ENCODE measurements around the genes HSF2, TRDN and HDDC2.

DNA sequence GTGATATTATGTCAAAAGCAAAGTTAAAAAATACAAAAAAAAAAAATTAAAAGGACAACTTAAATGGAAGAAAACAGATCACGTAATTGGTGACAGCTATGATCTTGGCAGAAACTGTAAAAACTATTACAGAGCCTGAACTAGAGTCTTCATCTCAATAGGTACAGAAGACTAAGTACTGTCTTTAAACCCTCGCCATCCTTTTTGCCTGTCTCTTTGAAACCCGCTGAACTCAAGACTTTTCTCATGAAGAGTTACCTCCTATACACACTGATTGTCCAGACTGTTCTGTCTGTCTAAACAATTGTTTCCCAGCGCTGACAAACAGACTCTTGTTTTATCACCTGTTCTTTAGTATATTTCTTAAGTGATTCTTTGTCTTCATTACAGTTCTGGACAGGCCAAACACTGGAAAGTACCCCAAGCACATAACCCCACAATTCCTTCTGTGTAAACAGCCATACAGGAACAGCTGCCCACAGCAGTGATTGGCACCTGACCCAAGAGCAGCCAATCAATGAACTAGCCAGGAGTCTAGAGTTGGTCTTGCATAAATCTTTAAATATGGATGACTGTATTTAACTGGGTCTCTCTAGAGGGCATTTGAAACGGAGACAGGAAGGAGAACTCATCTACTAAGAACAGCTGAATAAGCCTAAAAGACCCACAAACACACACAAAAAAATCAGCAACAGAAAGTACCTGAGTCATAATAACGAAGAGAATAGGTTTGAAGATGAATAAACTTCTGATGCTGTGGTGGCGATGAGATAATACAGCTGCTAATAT, 49.2 kb upstream of the ASF1A start:
- PRO-cap, 2 experiments = no peak in any of the 2 experiments

GRCh38 chr6:118890851-118891956, 2.7 kb upstream of the ASF1A start:
- PRO-cap, 2 experiments = no peak in any of the 2 experiments

GRCh38 chr6:119040351-119041089, 37.9 kb downstream of the FAM184A start:
- PRO-cap, 2 experiments = no peak in any of the 2 experiments

GRCh38 chr6:119147446-119147906, 69.0 kb upstream of the FAM184A start:
- PRO-cap, 2 experiments = no peak in any of the 2 experiments

GRCh38 chr6:119188320-119188664, 109.8 kb upstream of the FAM184A start:
- PRO-cap, 2 experiments = no peak in any of the 2 experiments

- PRO-cap, 2 experiments = no peak in any of the 2 experiments
Observed at GRCh38 chr6:119454666-119455146, 105.1 kb upstream of the MAN1A1 start.

DNA sequence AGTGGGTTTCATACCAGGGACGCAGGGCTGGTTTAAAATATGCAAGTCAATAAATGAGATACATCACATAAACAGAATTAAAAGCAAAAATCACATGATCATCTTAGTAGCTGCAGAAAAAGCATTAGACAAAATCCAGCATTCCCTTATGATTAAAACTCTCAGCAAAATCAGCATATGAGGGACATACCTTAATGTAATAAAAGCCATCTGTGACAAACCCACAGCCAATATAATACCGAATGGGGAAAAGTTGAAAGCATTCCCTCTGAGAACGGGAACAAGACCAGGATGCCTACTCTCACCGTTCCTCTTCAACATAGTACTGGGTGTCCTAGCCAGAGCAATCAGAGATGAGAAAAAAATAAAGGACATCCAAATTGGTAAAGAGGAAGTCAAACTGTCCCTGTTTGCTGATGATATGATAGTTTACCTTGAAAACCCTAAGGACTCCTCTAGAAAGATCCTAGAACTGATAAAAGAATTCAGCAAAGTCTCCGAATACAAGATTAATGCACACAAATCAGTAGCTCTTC, 141.5 kb upstream of the MAN1A1 start:
- PRO-cap, 2 experiments = no peak in any of the 2 experiments

DNA sequence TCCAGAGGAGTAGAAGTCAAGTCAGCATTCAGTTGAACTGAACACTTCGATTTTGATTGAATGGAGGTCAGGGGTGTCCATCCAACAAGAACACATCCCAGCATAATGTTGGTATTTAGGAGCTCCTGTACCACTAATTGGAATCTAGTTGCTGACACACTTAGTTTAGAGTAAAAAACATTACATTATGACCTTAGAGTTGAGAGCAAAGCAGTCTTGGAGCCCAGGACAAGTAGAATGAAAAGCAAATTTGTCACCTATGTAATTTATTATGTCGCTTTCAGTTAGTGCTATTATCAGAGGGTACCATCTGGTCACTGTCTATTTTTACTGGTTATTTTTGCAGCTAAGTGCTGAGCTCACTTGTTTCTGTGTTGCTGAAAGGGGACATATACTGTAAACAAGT, 148.4 kb upstream of the MAN1A1 start:
- PRO-cap, 2 experiments = no peak in any of the 2 experiments

GRCh38 chr6:119985063-119985282, 635.4 kb upstream of the MAN1A1 start:
- PRO-cap, 2 experiments = no peak in any of the 2 experiments

GRCh38 chr6:121436926-121437308, 1.5 kb downstream of the GJA1 start:
- PRO-cap, 2 experiments = peak in 1 of 2 experiments; most common minus-strand start chr6:121437203 (in 1)

DNA sequence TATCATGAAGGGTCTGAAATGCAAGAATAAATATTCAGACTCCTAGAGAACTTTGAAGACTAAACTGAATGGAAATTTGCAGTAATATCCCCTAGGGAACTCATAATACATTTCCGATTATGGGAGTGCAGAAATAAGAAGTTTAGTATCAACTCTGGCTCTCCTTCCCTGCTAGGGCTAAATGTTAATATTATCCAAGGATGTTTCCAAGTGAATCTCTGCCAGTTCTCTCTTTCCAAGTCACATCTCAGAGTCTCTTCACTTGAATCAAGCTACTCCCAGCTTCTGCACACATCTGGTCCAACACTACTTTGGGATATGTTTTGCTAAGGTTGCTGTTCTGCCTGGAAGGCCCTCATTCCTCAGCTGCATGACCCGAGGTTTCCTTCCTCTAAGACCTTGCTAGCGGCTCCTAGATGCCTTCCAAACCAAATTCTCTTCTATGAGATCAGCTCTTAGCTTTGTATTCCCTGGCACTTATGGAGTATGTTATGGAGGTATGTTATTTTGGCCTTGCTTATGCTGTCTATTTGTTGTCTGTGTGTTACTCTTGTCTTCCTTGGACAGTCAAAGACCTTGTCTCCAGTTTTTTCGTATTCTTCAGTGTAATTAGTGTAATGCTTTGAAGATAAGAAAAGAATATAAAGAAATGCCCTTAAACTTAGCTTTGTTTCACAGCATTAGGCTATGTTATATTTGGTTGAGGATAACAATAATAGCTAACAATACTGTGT, 331.8 kb downstream of the GJA1 start:
- PRO-cap, 2 experiments = no peak in any of the 2 experiments

DNA sequence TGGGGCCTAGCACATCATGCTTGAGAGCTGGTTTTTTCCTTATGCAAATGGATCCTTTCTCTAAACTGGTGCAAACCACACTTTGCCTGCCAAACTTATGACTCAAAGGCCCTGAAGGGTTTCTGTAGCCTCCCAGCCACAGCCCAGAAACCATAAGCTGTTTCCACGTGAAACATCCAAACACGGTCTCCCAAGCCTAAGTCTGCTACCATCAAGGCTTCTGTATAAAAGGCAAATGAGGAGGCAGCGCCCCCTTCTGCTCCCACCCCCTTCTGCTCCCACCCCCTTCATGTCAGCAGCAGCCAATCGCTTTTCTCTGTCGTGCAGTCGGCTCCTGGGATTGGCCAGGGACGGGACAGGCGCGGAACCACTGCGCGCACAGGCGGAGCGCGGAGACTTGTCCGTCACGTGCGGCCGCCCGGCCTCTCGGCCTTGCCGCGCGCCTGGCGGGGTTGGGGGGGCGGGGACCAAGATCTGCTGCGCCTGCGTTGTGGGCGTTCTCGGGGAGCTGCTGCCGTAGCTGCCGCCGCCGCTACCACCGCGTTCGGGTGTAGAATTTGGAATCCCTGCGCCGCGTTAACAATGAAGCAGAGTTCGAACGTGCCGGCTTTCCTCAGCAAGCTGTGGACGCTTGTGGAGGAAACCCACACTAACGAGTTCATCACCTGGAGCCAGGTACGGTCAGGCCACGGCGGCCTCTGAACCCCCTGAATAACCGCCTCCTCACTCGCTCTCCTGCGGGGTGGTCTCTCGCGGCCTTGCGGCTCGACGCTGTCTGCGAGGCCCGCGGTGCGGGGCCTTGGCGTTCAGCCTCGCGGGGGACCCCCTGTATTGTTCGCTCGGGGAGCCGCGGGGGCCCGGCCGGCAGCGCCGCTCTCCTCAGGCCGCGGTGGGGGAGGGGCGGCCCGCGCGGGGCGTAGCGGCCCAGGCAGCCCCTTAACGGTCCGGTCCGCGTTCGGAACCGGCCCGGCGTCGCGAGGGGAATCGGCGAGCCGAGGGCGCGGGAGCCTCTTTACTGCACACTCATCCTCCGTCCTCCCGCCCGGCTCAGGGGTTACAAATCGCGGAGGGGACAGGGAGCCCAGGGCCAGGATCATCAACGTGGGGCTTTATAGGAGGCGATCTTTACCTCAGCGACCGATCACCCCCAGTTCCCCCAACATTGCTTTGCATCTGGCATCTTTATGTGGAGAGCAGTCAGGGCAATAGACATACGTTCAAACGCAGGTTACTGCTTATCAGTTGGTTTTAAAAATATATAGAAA, at the start of gene HSF2:
TSS of gene HSF2 (plus strand) at position 497 of the 1,265 bp plus-strand sequence.
- PRO-cap, 2 experiments = peak in 2 of 2 experiments; most common plus-strand start position 507 of the sequence (in 2); most common minus-strand start position 236 of the sequence (in 1)

- PRO-cap, 2 experiments = no peak in any of the 2 experiments
Observed at GRCh38 chr6:122568845-122569208, 41.4 kb upstream of the PKIB start.

GRCh38 chr6:123570732-123571231, 66.0 kb downstream of the TRDN start:
- PRO-cap, 2 experiments = no peak in any of the 2 experiments

- PRO-cap, 2 experiments = peak in 2 of 2 experiments; most common plus-strand start chr6:123637085 (in 2); most common minus-strand start chr6:123636950 (in 2)
Observed at GRCh38 chr6:123636739-123637327, at the start of gene TRDN. TRDN (minus strand) TSS chr6:123636950.

GRCh38 chr6:123684931-123685514, 48.3 kb upstream of the TRDN start:
- PRO-cap, 2 experiments = no peak in any of the 2 experiments

DNA sequence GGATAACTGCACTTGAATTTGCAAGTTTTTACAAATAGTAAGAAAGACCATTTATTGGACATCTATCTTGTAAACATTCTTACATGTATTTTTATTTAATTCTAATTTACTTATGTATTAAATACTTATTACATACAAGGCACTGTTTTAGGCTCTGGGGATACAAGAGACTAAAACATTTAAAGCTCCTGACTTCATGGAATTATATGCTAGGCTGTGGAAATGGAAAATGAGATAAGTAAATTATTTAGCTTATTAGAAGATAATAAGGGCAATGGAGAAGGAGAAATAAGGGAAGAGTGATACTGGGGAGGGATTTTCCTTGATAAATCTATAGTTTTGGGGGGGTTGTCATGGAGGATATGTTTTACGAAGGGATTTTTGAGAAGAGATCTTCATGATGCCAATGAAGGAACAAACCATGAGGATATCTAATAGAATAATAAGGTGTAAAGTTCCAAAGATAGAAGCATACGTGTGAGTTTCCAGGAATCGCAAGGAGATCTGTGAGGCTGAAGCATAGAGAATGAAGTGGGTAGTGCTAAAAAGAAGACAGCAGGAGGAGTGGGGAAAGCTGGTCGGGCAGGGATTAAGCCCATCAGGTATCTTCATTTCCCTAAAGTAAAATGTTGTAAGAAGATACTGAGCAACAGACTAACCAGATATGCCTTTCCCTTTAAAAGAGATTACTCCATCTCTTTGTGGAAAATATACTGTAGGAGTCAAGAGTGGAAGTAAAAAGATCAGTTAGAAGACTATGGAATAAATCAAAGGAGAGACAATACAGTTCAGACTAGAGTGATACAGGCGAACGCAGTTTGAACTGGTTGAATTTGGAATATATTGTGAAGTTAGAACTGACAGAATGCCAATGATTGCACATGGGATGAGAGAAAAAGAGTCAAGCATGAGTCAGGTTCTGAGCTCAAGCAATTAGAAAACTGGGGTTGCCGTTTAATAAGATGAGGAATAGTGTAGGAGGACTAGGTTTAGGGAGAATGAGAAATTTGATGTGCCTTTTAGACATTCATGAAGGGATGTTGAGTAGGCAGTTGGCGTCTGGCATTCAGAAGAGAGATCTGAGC, 7.6 kb downstream of the RNF217 start:
- PRO-cap, 2 experiments = no peak in any of the 2 experiments

DNA sequence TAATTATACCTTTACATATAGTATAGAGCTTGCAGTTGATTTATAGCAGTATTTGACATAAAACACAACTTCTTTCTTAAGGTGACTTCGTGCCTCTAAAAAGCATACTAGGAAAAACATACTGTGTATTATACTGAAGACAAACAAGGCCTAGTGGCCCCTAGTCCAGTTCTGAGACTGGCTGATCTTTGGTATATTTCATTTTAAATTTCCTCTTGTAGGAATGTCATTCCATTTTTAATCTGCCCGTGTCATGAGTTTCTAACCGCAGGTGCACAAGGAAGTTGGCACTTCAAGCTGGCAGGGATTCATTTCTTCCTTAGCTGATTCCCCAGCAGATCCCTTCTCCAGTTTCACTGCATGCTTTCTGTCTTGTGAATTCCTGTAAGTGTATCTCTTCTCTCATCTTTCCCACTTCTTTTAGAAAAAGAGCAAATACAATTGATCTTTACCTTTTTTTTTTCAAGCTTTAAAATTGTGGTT, 36.8 kb downstream of the RNF217 start:
- PRO-cap, 2 experiments = no peak in any of the 2 experiments

DNA sequence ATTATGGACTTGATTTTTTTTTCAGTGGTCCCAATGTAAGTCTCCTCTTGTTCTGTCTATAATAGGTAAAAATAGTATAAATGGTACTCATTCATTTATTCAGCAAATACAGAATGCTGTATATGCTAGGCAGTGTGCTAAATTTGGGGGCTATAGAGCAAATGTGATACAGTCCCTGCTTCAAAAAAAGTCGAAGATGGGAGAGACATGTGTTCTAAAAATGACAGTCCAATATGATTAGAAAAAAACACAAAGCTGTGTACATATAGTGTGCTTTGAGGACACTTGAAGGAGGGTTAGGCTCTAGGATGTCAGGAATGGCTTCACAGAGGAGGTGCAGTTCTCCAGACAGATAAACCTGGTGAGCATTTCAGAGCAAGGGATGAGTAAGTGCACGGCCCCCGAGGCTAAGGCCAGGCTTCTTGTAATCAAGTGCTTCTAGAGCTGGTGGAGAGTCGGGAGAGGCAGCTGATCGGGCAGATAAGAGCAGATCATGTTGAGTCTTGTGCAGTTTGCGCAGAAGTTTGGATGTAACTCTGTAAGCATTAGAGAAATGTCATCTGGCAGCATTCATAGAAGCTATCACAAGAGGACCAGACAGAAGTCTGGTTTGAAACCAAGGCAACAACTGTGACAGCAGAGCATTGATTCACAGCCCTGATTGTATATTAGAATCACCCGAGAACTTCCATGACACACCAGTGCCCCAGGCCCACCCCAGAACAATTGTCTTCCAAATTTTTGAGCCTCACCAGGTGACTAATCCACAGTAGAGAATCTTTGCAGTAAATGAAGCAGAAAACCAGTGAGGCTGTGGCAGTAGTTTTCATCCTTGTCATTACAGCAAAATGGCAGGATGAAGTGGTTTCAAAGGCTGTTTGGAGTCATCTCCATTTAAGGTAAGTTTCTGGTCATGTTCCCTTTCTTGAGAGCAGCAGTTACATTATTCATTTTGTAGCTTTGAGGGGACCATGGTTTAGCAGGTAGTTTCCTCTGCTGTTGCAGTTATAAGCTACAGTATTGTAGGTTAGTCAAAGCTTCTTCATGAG, 83.8 kb downstream of the RNF217 start:
- PRO-cap, 2 experiments = no peak in any of the 2 experiments

DNA sequence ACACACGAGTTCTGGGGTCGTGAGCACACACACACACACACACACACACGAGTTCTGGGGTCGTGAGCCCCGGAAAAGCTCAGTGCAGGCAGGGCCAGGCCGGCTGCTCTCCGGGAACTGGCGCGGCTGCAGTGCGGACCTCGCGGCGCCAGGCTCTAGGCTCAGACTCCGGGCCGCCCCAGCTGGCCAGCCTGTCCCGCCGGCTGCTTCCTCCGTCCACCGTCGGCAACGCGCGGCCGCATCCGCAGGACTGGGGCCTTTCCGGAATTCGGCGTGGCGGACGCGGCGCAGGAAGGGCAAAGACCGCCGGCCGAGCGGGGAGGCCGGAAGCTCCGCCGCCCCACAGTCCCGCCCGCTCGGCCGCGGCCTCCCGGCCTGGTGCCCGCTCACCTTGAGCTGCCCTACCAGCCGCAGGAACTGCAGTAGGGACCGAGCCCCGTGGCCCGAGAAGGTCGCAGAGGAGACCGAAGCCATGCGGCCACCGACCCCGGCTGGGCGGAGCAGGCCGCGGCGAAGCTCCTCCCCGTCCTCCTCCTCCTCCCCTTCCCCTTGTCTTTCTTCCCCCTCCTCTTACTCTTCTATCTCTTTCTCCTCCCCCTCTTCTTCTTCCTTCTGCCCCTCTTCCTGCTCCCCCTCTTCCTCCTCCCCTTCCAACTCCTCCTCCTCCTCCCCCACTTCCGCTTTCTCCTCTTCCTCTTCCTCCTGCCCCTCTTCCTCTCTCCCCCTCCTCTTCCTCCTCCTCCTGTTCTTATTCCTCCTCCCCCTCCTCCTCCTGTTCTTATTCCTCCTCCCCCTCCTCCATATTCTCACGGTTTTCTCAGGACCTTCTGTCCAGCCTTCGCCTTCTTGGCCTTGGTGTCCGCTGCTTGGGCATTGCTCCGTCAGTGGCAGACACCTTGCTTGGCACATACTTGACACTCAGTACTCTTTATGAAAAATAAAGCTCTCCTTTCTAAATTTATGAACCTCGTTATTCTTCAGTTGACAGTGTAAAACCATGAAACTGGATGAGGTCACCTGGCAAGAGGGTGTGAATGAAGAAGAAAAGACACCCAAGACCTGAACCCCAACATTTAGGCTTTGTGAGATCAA, at the start of gene HDDC2:
TSS of gene HDDC2 (minus strand) at position 509 of the 1,092 bp plus-strand sequence.
- PRO-cap, 2 experiments = peak in 2 of 2 experiments; most common plus-strand start position 299 of the sequence (in 2); most common minus-strand start position 493 of the sequence (in 2)